Metastatic Pancreatic Carcinoma in the Ovary (tissue), 1 donor: Measurements from ENCODE around the genes TMEM203, RNF208 and CYSRT1.

- PRO-cap: no peak
Measured at GRCh38 chr9:137162891-137163684, 6.8 kb downstream of the LRRC26 start.

- PRO-cap: no peak
Measured at GRCh38 chr9:137170222-137170569, 345 bp upstream of the LRRC26 start.

- PRO-cap: no peak
Measured at GRCh38 chr9:137175194-137176380, 3.7 kb upstream of the TMEM210 start.

DNA sequence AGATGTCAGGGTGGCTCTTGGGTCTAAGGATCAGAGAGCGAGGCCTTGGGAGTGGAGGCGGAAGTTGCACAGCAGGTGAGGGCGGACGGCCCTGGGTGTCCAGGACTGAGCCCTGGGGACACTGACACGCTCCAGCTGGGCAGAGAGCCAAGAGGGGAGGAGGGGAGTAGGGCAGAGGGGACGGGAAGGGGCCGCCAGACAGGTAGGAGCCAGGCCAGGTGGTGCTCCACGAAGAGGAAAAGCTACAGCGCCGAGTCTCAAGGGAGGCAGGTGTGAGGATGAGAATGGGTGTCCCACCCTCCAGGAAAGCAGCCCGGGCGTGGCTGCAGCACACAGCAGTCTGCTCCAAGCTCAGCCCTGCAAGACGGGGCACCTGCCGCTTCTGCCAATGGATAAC, 5.0 kb downstream of the TPRN start:
- PRO-cap: no peak

DNA sequence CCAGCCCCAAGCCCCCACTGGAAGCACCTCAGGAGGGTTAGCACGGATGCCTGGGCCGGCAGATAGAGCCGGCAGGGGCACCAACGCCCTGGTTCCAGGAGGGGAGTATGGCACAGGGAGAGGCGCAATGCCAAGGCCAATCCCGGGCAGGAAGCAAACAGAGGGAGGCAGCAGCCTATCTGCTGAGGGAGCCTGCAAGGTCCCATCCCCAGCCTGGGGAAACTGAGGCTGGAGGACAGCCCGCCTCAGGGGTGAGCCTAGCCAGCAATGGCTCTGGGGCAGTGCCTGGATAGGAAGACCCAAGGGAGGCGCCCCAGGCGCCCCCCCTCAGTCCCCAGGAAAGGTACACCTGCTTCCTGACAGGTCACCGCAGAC, 2.7 kb downstream of the TPRN start:
- PRO-cap: no peak

DNA sequence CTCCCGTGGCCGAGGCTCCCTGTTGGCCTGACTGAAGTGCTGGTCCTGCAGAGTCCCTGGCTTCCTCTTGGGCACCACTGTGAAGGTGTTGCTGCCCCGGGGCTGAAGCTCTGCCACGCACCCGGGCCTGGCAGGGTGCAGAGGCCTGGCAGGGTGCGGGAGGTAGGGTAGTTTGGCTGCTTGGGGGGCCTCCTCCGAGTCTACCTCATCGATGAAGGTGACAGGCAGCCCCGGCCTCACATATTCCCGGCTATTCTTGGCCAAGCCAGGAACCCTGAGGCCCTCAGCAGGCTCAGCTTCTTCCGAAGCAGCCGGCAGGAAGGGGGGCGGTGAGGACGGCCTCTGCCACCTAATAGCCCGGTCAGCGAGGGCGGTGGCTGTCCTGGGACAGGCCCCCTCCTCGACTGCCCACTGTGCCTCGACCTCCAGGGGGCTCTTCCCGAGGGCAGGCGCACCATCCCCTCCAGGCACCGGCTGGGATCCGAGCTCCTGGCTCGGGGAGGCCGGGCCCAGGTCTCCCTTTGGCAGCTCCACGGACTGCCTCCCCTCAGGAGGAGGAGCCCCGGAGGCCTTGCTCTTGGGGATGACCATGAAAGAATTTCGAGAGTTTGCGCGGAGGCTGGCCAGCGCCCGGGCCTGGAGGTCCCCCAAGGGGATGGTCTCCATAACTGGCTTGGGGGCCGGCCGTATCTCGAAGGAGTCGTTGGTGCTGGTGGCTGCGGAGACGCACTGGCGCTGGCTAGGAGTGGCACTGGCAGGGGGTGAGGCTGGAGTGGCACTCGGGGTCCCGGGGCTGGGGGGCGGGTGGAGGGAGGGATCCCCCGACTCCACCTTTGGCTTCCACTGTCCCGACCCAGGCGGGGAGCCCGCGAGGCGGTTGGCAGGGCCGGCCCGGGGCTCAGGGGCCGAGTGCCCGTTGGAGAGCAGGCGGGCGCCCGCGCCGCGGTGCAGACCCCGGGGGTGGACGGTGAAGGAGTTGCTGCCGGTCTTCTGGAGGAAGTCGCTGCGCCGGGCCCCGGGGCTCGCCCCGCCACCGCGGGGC, 1.1 kb downstream of the TPRN start:
- PRO-cap: no peak

DNA sequence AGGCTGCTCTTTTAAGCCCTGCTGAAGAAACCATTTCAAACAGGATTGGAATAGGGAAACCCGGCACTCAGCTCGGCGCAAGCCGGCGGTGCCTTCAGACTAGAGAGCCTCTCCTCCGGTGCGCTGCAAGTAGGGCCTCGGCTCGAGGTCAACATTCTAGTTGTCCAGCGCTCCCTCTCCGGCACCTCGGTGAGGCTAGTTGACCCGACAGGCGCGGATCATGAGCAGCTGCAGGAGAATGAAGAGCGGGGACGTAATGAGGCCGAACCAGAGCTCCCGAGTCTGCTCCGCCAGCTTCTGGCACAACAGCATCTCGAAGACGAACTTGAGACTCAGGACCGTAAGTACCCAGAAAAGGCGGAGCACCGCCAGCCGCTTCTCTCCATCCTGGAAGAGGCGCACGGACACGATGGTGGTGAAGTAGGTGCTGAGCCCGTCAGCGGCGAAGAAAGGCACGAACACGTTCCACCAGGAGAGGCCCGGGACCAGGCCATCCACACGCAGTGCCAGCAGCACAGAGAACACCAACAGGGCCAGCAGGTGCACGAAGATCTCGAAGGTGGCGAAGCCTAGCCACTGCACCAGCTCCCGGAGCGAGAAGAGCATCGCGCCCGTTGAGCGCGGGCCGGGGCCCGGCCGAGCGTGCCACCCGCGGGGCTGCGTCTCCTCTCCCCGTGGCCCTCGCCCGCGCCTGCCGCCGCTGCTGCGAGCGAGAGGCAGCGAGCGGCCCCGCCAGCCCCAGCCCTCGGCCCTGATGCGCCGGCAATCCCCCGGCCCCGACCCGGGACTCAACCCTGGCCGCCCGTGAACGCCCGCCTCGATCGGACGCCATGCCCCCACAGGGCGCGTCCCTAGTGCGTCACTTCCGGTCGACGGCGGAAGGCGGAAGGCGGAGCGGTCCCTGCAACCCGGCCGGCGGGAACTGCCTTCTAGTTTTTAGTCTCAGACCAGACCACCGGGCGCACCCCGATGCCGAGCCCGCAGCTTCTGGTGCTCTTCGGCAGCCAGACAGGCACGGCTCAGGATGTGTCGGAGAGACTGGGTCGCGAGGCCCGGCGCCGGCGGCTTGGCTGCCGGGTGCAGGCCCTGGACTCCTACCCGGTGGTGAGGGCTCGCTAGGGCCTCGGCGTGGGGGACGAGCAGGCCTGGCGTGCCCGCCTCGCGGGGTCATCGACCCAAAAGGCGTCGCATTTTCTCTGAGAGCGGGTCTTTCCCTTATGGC, at the start of gene TMEM203:
TMEM203 (minus strand) TSS at position 840 of the 1,222 bp plus-strand sequence.
- PRO-cap: bidirectional peak, plus-strand start at position 872 of the sequence, minus-strand start at position 840 of the sequence

- PRO-cap: bidirectional peak, plus-strand start at chr9:137222531, minus-strand start at chr9:137222307
Measured at GRCh38 chr9:137222166-137222905, at the start of gene RNF208. Gene RNF208 (minus strand): TSS chr9:137222240.

DNA sequence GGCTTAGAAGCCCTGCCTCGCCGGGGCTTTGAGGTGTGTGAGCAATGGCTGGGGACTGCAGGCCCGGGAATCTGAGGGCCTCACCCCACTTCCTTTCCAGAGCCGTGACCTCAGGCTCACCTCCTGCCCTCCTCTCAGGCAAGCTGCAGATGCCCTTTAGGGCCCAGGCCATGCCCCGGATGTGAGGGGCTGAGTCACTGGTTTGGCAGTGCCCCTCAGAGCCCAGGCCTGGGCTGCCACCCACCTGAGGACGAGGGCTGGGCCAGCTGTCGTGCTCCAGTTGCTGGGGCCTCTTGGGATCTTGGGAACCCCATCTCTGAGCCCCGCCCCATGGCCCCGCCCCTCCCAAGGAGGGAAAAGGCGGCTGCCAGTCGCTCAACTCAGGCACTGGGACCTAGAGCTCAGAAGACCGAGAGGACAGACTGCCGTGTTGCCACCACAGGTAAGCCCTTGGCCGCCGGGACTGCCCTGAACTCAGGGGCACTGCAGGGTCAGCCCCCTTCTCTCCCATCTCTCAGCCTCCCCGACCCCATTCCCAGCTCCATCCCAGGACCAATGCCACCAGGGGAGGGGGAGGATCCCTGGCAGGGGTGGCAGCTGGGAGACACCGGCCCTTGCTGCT, at the start of gene CYSRT1:
CYSRT1 (plus strand) TSS at position 383 of the 622 bp plus-strand sequence.
- PRO-cap: no peak

DNA sequence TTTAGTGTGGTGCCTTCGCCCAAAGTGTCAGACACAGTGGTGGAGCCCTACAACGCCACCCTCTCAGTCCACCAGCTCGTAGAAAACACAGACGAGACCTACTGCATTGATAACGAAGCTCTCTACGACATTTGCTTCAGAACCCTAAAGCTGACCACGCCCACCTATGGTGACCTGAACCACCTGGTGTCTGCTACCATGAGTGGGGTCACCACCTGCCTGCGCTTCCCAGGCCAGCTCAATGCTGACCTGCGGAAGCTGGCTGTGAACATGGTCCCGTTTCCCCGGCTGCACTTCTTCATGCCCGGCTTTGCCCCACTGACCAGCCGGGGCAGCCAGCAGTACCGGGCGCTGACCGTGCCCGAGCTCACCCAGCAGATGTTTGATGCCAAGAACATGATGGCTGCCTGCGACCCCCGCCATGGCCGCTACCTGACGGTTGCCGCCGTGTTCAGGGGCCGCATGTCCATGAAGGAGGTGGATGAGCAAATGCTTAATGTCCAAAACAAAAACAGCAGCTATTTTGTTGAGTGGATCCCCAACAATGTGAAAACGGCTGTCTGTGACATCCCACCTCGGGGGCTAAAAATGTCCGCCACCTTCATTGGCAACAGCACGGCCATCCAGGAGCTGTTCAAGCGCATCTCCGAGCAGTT, 1.8 kb downstream of the TUBB4B start:
- PRO-cap: no peak

- PRO-cap: no peak
Measured at GRCh38 chr9:137279275-137279926, 1.9 kb downstream of the TOR4A start.

GRCh38 chr9:137279995-137280712, 2.6 kb downstream of the TOR4A start:
- PRO-cap: no peak

DNA sequence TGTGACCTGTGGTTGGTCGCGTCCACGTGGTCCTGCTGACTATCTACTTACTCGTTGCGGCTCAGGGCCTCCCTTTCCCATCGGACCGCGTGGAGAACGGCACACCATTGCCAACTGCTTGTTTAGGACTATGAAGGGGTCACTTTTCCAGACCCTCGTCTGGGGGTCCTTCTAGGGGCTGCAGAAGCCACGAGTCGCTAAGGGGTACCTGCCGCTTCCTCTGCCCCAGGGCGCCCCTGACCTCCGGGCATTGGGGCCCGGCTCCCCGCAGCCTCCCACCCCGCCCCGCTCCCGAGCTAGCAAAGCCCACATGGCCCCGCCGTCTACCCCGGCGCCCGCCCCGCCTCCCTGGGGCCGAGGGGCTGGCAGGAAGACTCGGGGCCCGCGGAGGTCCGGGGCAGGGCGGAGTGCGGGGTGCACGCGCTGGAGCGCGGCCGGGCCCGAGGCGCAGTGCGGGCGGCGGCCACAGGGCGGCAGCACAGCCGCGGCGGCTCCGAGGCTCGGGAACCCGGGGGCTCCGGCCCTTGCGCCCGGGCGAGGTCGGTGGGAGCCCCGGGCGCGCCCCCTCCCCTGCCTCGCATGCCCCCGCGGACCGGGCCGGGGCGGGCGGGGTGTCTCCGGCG, 6.9 kb downstream of the NRARP start:
- PRO-cap: no peak

- PRO-cap: unidirectional peak, minus-strand start at chr9:137363292
Measured at GRCh38 chr9:137363064-137363407, 59.9 kb downstream of the EXD3 start.

- PRO-cap: no peak
Measured at GRCh38 chr9:137575432-137576665, 2.9 kb downstream of the DPH7 start.

GRCh38 chr9:137606275-137606889, 896 bp downstream of the ARRDC1 start:
- PRO-cap: no peak

- PRO-cap: no peak
Measured at GRCh38 chr9:137614018-137614863, 4.6 kb upstream of the EHMT1 start.

GRCh38 chr9:137619143-137620167, 650 bp downstream of the EHMT1 start:
- PRO-cap: no peak

GRCh38 chr9:137666912-137667588, 48.2 kb downstream of the EHMT1 start:
- PRO-cap: no peak

DNA sequence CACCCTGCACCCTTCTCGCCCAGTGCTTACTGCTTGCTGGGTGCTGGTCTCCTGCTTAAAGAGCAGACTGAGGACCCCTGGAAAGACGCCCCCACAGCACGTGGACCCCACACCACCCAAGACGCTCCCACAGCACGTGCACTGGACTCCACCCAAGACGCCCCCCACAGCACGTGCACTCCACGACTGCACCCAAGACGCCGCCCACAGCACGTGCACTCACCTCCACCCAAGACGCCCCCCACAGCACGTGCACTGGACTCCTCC, 50.4 kb downstream of the EHMT1 start:
- PRO-cap: no peak